Sternocleidomastoid (tissue), 1 donor: ENCODE results near the genes AHR and SNX13.

DNA sequence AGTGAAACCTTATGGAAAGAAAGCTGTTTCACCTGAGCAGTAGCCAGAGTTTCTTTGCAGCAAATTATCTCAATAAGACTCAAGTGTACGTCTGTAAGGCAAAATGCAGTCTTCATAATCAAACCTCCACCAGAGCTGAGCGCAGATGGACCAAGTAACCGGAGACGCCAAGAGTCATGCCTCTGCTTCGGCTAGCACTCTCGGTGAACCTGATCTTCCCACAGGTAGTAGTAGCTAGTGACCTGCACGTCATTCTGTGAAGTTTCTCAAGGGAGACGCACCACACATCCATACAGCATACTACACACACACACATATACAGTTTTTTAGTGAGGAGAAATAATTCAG lies 357.1 kb downstream of the CRPPA start:
- PRO-cap = no peak

DNA sequence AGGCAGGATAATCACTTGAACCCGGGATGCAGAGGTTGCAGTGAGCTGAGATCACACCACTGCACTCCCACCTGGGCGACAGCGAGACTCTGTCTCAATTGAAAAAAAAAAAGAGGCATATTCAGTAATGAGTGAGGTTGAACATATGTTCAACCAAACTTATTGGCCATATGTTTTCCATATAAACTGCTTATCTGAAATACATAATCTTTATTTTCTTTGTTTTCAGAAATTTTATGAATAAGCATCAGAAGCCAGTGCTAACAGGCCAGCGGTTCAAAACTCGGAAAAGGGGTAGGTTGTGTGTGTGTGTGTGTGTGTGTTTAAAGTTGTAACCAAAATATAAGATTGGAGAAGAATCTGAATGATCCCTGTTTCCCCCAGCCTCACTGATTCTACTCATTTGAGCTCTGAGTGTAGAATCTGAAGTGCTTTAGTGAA lies 19.2 kb downstream of the BZW2 start:
- PRO-cap = no peak

- PRO-cap = no peak
Observed at GRCh38 chr7:16935251-16935880, 53.6 kb upstream of the AGR3 start.

DNA sequence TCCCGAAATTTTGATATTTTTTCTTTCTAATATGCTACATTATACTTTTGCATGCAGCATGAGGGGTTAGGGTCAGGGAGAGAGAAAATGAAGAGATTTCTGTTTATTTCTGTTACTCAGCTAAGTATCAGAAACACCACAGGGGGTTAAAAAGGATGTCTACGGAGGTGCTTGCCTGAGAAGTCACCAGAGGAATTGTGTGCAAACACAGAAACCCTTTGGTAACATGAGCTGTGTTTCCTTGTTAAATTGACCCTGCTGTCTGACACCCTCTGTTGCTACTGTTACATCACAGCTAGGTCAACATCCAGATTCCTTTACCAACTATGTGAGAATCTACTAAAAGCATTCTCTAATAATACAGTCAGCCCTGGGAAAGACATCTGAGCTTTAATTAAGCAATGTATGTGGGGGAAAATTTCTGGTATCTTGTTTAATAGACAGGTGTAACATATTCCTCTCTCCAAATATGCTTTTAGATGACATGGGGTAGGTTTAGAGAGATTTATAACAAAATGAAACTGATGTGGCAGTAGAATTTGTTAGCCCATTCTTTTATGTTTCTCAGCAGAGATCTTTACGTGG lies 168.1 kb upstream of the AHR start:
- PRO-cap = no peak

- PRO-cap = no peak
Observed at GRCh38 chr7:17276061-17276296, 22.5 kb upstream of the AHR start.

- PRO-cap = no peak
Observed at GRCh38 chr7:17298265-17298394, 322 bp upstream of the AHR start.

- PRO-cap = bidirectional peak, plus-strand start at chr7:17298652, minus-strand start at chr7:17298464; bidirectional peak, plus-strand start at chr7:17299227, minus-strand start at chr7:17298794; bidirectional peak, plus-strand start at chr7:17299439, minus-strand start at chr7:17299266
Observed at GRCh38 chr7:17298395-17299405, at the start of gene AHR. Gene AHR, plus strand, starts transcription at chr7:17298652.

DNA sequence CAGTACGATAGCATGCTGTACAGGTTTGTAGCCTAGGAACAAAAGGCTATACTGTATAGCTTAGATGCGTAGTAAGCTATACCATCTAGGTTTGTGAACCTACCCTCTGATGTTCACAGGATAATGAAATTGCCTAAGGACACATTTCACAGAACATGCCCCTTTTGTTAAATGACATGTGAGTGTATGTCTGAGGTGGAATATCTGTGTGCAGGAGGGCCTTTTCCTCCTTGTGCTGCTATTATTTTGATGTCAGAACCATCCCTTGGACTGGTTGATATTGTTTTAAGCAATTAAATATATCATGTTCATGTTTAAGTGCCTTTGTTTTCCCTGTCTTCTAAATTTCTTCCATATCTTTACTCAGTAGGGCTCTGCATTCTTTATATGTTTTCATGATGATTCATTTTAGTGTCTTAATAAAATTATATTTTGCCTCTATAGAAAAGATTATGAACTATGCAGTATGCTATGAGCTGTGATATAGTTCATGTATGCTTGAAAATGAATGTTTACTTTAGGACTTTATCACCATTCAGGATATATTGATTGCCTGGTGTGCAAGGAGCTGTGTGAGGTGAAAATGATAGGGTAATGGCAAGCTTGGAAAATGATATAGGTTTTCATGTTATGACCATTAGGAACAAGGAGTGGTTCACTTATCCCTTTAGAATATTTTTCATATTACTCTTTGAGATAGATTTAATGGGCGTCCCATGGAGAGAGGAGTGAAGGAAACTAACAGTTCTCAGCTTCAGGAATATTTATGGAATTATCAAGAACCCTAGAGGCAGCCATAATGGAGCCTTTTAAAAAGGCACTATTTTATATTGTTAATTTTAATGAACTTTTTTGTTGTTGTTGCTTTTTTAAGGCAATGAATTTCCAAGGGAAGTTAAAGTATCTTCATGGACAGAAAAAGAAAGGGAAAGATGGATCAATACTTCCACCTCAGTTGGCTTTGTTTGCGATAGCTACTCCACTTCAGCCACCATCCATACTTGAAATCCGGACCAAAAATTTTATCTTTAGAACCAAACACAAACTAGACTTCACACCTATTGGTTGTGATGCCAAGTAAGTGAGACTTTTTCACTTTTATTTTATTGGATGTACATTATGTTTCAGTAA lies 35.0 kb downstream of the AHR start:
- PRO-cap = no peak

DNA sequence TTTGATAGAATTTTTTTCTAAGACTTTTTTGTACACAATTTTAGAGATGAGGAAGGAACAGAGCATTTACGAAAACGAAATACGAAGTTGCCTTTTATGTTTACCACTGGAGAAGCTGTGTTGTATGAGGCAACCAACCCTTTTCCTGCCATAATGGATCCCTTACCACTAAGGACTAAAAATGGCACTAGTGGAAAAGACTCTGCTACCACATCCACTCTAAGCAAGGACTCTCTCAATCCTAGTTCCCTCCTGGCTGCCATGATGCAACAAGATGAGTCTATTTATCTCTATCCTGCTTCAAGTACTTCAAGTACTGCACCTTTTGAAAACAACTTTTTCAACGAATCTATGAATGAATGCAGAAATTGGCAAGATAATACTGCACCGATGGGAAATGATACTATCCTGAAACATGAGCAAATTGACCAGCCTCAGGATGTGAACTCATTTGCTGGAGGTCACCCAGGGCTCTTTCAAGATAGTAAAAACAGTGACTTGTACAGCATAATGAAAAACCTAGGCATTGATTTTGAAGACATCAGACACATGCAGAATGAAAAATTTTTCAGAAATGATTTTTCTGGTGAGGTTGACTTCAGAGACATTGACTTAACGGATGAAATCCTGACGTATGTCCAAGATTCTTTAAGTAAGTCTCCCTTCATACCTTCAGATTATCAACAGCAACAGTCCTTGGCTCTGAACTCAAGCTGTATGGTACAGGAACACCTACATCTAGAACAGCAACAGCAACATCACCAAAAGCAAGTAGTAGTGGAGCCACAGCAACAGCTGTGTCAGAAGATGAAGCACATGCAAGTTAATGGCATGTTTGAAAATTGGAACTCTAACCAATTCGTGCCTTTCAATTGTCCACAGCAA lies 40.7 kb downstream of the AHR start:
- PRO-cap = no peak

GRCh38 chr7:17374597-17374878 lies 76.1 kb downstream of the AHR start:
- PRO-cap = no peak

- PRO-cap = no peak
Observed at GRCh38 chr7:17405745-17406381, 107.4 kb downstream of the AHR start.

- PRO-cap = no peak
Observed at GRCh38 chr7:17507935-17508192, 209.4 kb downstream of the AHR start.

DNA sequence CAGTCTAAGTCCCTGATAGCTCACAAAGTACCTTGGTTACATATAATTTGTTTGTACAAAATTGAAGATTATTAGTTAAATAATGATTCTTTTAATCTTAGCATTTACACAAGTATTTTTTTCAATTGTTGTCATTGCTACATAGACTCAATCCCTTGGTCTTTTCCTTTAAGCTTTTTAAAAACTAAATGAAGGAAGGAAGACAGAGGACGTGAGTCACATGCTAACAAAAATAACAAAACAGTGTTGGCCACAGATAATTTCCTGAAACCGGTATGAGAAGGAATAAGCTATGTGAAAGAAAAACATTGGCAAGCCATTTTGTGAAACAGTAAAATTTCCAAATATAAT lies 222.9 kb downstream of the AHR start:
- PRO-cap = no peak

DNA sequence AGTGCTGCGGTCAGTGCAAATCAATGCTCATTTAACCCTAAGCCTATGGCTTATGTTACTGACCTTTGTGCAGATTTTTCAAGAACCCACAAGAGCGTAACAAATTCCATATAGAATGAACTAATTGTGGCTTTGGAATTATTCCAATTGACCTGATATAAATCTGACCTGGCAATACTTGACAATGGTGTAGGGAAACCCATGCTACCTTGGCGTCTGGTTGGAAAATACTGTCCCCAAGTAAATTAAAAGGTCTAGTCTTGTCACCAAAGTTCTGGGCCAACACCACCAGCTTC lies 320.8 kb downstream of the AHR start:
- PRO-cap = no peak

DNA sequence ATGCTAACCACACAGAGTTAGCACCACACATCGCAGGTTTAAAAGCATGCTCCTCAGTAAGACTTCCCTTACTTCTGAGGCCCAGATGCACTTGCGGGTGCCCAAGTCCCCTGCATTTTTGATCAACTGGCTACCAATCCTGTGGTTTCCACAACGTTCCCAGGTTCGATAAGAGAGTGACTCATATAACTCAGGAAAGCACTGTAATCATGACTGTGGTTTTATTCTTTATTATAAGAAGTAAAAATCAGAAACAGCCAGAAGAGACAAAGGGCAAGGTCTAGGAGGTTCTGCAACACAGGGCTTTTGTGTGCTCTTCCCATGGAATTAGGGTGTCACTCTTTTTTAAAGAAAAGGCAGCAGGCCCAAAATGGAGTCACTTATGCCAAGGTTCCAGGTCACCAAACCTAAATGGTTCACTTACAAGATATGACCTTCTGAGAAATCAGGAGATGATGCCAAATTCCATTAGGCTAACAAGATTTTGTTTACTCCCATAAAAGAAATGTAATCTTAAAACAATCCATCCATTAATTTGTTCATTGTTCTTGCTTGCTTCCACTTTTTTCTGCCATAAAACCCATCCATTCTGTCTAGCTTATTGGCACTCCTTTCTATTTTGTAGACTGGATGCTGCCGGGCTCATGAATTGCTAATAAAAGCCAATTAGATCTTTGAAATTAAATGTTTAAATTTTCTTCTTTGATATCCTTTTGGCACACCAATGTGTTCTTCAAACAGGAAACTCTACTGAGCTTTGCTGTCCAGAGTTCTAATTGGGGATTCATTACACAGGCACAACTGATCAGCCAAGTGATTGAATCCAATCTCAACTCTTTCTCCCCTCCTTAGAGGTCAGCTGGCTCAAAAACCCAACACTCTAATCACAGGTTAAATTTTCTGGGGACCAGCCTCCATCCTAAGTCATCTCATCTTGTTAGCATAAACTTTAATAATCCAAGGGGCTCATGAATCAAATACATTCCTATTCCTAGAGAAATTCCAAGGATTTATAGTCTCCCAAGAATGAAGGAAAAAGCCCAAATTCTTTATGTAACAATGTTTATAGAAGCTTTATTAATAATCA lies 158.0 kb downstream of the SNX13 start:
- PRO-cap = no peak

- PRO-cap = no peak
Observed at GRCh38 chr7:17886623-17887302, 53.5 kb downstream of the SNX13 start.

DNA sequence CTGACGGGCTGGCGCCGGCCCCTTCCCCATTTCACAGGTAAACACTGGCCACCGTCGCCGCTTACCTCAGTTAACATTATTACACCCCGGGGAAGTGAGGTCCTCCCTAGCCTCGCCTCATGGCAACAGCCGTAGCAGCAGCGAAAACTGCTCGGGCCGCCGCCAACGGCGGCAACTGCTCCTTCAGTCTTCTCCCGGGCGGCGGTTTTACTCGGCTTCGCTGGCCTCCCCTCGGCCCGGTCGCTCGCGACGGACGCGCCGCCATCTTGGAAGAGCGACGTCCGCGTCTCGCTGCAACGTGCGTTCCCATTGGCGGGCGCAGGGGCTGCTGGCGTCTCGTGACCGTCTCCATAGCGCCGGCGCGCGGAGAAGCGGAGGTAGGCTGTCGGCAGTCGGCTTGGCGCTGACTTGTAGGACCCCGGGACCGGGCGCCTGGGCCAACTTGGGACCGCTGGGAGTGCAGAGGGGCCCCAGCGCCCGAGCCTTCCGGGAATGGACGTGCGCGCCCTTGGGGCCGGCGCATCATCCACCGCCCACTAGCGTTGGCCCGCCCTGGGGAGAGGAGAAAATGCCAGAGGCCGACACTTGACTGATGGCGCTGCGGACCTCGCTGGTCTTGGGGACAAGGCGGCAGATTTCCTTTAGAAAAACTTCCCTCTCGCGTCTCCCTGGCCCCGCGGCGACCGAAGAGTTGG lies at the start of gene SNX13:
TSS of gene SNX13 (minus strand) at position 276 of the 695 bp plus-strand sequence.
- PRO-cap = bidirectional peak, plus-strand start at position 353 of the sequence, minus-strand start at position 241 of the sequence

DNA sequence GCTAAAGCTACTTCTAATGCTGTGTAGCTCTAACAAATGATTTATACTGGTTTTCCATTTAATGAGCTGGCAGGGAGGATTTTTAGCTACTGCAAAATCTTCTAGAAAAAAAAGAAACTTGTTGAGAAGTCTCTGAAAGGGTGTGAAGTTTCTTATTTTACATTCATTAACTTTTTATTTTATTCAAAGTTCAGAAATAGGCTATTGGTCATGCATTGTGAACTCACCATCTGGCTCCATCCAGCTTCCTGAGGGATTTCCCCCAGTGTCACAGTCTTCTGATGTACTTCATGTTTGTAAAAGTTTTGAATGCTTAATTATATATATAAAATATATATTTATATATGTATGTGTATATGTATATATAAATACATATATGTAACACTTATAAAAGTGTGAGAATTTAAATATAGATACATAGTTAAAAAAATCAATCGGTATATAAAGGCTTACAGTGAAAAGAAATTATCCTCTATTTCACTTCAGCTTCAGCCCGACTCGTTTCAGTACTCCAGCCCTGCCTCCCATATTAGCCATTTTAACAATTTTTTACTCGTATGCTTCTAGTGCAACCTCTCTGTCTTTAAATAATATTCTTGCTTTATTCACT lies 35.0 kb downstream of the HDAC9 start:
- PRO-cap = no peak

DNA sequence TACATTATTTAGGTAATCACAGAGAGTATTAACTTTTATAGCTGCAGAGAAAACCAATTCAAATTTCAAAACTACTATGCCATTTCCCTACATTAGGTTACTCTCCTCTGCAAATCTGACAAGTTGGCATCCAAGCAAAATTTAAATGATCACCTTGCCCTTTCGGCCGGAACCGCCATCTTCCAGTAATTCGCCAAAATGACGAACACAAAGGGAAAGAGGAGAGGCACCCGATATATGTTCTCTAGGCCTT lies 214.7 kb downstream of the MACC1 start:
- PRO-cap = no peak

DNA sequence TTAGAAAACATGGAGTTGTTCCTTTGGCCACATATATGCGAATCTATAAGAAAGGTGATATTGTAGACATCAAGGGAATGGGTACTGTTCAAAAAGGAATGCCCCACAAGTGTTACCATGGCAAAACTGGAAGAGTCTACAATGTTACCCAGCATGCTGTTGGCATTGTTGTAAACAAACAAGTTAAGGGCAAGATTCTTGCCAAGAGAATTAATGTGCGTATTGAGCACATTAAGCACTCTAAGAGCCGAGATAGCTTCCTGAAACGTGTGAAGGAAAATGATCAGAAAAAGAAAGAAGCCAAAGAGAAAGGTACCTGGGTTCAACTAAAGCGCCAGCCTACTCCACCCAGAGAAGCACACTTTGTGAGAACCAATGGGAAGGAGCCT lies 214.4 kb downstream of the MACC1 start:
- PRO-cap = no peak